Cardiac ventricle fibroblast (primary cell): ENCODE results near the gene DCLK3.

DNA sequence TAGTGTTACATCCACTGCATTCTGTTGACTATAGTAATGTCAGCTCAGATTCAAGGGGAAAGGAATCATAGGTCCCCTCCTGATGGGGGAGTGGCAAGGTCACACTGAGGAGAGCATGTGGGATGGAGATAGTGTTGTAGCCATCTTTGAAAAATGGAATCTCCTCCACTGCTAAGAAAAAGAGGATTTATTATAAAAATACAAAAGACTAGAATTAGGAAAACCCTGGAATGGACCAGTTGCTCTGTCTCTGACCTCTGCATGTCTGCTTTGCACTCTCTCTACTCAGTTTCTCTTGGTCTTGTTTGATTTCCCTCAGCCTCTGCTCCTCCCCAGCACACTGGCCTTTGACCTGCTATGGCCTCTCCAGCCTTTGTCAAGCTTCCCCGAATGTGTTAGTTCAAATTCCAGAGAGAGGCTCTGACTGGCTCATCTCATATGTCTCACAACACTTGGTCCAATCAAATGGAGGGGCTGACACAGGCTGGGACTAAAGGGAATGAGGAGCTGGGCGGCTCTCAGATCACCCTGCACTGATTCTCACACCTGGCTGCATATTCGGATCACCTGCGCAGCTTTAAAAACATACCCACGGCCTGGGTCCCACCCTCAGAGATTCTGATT, 52.5 kb upstream of the CMTM8 start:
- RAMPAGE, long total RNA: no peak

DNA sequence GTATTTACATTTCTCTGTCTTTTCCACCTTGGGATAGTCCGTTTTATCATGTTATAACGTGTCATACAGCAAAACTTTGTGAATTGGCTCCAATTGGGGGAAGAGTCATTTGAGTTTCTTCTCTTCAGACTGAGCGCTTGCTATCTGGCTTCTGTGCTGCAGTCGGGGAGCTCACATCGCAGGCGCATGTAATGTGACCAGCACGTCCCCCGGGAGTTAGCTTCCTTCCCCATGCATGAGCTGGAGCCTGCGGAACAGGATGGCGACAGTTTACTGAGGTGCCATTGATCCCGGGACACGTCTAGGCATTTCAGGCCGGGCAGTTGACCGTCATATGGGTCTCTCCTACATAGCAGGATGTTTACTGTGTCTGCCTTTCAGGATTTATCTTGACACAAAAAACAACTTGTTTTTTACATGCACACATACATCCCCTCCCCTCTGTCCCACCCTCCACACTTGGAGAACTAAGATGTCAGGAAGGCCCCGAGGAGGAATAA, 44.8 kb downstream of the CMTM8 start:
- RAMPAGE, long total RNA: no peak

DNA sequence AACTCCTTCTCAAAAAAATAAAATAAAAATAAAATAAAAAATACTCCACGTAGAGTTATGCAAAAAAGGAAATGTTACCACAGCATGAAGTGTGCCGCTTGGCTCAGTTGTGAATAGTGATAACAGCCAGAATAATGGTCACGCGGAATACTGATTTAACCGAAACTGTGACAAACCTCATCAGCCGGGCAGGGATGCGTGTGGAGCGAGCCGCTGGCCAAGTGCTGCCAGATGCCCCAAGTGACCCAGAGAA, 35.4 kb downstream of the CMTM6 start:
- RAMPAGE, long total RNA: no peak

GRCh38 chr3:32482118-32483298, 20.1 kb downstream of the CMTM6 start:
- RAMPAGE, long total RNA: no peak

GRCh38 chr3:32485035-32485506, 17.6 kb downstream of the CMTM6 start:
- RAMPAGE, long total RNA: no peak

DNA sequence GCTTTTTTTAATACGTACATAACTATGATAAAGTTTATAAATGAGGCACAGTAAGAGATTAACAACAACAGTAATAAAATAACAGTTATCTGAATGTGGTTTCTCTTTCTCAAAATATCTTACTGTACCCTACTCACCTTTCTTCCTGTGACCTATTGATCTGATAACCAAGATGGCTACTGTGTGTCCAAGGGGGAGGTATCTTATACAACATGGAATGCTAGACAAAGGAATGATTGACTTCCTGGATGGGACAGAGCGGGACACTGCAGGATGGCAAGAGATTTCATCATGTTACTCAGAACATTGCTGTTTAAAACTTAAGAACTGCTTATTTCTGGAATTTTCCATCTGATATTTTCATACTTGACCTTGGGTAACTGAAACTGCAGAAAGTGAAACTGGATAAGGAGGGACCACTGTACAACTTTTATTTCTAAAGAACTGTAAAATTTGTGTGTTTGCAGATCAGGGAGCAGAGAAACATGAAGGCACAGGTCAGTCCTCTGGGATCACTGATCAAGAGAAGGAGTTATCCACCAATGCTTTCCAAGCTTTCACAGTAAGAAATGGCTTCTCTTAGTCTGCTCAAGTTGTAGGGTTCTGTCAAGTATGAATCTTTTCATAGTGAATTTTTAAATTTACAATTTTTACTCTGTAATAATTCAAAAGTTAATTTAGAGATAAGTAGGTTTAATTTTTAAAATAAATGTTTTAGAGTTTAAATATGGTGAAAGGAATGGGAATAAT, 18.6 kb downstream of the CNOT10 start:
- RAMPAGE, long total RNA: no peak

- RAMPAGE, long total RNA: no peak
Observed at GRCh38 chr3:32821531-32822181, 3.9 kb downstream of the TRIM71 start.

- RAMPAGE, long total RNA: no peak
Observed at GRCh38 chr3:32833367-32833864, 15.6 kb downstream of the TRIM71 start.

GRCh38 chr3:32902834-32903405, 48.5 kb upstream of the CCR4 start:
- RAMPAGE, long total RNA: no peak

GRCh38 chr3:32989509-32989891, 38.1 kb downstream of the CCR4 start:
- RAMPAGE, long total RNA: no peak

DNA sequence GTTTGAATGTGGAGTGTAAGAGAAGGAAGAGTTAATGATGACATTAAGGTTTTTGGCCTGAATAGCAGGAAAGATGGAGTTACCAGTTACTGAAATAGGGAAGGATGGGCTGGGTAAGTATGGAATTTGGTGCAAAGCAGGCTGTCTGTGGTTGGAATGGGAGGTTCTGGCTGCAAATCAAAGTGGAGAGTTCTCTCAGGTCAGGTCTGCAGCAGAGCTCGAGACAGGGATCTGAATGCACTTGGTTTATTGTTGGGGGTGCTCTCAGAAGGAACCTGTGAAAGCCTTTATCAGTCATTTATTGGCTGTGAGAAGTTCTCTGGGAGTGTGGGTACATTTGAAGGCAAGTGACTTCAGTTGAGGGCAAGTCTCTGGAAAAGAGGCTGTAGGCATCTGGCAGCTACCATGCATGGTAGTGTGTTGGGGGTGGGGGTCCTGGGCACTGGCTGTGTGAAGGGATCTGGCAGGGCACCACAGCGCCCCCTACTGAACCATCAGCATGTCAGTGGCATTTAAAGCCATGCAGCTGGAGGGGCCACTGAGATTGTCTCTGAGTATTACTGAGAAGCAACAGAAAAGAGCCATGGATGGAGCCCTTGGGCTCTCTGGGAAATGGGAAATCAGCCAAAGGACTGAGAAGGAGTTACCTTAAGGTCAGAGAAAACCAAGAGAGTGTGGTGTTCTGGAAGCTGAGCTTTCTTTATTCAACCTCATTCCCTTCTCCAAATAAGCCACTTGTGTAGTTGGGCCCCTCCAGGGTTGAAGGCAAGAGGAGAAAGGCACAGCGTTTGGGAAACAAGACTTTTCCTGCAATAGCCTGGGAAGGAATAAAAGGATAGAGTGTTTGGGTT, 30.6 kb downstream of the CRTAP start:
- RAMPAGE, long total RNA: no peak

GRCh38 chr3:34493139-34493438, 694.7 kb downstream of the PDCD6IP start:
- RAMPAGE, long total RNA: no peak

DNA sequence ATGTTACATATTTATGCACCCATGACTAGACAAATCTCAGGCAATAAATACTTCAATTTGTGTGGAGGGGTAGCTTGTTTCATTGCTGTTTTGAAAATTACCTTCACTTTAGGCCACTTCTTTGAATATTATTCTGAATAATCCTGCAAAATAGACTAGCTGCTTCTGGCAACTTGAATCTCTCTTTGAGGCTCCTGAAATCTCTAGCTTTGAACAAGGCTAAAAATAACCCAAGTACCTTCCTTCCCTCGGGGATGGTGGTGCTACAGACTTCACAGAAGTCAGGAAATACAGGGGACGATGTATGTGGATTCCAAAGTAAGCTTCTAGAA, 783.3 kb upstream of the ARPP21 start:
- RAMPAGE, long total RNA: no peak

DNA sequence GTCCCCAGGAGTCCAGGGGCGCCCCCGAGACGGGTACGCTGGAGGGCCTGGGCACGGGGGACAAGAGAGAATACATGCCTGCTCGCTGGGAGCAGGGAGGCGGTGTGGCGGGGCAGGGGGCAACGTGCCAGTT, 460 bp upstream of the ARPP21 start:
- RAMPAGE, long total RNA: no peak

DNA sequence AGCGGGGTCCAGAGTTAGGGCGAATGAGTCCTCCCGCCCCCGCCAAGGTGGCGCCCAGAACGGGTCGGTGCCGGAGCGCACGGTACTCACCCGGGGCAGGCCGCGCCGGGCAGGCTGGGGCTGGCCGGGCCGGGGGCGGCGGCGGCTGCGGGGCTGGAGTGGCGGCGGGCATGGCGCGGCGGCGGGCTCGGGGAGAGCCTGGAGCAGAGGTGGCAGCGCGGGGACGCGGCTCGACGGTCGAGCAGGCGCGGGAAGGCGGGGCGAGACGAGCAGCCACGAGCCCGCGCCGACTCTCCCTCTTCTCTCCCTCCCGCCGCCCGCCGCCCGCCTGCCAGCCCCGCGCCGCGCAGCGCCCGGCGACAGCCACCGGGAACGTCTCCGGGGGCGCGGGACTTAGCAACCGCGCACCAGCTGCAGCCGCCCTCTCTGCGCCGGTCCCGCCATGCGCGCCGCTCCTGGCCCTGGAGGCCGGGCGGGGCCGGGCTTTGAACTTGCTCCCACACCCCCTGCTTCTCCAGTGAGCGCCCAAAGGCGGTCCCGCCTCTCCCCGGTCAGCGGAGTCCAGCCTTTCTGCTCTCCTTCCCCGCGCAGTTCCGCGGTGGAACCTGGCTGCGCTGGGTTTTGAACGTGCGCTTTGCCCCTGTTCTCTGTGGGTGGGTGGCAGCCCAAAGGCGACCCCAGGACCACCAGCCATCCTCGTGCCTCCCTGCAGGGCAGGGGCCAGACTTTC, at the start of gene DCLK3:
TSS of gene DCLK3 (minus strand) at position 462 of the 730 bp plus-strand sequence.
- RAMPAGE, long total RNA: no peak

DNA sequence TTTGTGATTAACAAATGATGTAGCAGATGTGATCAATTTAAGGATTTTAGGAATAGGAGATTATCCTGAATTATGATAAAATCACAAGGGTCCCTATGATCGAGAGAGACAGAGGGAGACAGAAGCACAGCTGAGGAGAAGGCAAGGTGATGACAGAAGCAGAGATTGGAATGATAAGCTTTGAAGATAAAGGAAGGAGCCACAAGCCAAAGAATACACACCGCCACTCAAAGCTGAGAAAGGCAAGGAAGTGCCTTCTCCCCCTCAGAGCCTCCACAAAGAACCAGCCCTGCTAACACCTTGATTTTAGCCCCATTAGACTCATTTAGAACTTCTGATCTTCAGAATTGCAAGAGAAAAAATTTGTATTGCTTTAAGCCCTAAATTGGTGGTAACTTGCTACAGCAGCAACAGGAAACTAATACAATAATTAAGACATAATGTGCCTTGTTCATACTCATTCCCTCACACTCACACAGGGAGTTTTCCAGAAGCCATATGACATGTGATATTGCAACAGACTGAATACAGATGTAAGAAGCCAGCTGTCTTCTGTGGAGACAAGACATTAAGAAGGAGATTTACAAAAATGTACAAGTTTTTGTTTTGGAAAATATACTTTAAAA, 38.2 kb downstream of the TRANK1 start:
- RAMPAGE, long total RNA: no peak

DNA sequence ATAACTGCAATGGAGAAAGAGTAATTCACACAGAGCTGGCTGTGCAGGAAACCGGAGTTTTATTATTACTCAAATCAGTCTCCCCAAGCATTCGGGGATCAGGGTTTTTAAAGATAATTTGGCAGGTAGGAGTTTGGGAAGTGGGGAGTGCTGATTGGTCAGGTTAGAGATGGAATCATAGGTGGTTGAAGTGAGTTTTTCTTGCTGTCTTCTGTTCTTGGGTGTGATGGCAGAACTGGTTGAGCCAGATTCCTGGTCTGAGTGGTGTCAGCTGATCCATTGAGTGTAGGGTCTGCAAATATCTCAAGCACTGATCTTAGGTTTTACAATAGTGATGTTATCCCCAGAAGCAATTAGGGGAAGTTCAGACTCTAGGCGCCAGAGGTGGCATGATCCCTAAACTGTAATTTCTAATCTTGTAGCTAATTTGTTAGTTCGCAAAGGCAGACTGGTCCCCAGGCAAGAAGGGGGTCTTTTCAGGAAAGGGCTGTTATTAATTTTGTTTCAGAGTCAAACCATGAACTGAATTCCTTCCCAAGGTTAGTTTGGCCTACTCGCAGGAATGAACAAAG, 20.6 kb upstream of the TRANK1 start:
- RAMPAGE, long total RNA: no peak

DNA sequence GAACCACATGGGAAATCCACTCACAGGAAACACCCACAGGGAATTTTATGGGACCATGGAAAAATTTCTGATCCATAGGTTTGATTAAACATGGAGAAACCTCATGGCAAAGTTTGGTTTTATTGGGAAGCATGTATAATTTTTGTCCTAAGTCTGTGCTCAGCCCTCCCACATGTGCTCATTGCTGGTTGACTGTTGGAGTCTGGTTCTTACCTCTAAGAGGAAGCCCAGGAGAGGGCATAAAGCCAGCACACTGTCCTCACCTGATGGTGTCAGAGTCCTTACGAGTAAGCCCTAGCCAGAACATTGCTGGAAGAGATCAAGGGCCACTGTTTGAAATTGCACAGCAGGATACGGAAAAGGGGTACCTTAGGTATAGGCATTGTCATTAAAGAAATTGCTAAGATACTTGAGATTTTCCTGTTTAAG, 21.3 kb downstream of the MLH1 start:
- RAMPAGE, long total RNA: no peak

- RAMPAGE, long total RNA: no peak
Observed at GRCh38 chr3:37054370-37054937, 61.1 kb downstream of the MLH1 start.

GRCh38 chr3:37344568-37344901, 101.5 kb downstream of the GOLGA4 start:
- RAMPAGE, long total RNA: no peak